ENCODE results near the genes ACAN, KIF7 and PEX11A.

GRCh38 chr15:88476441-88477194 is 9.1 kb downstream of the MRPS11 start:
- RRBS = no CpG with 5 or more reads among the region's 9 CpGs

DNA sequence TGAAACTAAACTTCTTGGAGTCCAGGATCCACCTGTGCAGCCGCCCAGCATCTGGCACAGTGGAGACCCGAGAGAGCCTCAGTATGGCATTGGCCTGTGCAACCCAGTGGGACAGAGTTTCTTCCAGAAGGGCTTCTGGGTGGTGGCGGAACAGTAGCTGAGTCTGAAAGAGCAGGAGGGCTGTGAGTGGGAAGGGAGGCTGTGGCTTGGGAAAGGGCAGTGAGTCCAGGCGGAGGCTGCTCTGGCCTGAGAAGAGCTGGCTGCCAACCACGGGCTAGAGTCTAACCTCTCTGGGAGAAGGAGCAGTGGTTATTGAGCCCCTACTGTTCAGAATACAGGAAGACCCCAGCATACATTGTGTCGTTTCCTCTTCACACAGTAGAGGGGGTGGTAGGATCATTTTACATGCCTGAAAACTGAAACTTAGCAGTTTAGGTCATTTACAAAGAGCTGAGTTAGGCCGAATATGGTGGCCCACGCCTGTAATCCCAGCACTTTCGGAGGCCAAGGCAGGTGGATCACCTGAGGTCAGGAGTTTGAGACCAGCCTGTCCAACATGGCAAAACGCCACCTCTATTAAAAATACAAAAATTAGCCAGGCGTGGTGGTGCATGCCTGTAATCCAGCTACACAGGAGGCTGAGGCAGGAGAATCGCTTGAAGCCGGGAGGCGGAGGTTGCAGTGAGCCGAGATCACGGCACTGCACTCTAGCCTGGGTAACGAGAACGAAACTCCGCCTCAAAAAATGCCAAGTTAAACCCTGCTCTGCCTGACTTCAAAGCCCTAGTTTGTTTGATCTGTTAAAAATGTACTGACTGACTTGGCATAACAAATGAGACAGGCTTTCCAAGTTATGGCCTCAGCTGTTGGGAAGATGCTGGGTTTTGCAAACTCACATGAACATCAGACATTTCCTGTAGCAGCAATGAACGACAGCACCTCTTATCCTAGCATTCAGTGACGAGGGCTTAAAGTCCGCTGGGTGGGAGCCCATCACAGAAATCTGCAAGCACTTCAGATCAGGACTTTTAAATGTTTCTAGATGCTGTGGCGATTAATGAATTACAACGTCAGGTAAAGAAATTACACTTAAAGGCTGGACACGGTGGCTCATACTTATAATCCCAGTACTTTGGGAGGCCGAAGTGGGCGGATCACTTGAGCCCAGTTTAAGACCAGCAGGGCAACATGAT is 3.4 kb downstream of the AEN start:
- RRBS = no CpG with 5 or more reads among the region's 27 CpGs

DNA sequence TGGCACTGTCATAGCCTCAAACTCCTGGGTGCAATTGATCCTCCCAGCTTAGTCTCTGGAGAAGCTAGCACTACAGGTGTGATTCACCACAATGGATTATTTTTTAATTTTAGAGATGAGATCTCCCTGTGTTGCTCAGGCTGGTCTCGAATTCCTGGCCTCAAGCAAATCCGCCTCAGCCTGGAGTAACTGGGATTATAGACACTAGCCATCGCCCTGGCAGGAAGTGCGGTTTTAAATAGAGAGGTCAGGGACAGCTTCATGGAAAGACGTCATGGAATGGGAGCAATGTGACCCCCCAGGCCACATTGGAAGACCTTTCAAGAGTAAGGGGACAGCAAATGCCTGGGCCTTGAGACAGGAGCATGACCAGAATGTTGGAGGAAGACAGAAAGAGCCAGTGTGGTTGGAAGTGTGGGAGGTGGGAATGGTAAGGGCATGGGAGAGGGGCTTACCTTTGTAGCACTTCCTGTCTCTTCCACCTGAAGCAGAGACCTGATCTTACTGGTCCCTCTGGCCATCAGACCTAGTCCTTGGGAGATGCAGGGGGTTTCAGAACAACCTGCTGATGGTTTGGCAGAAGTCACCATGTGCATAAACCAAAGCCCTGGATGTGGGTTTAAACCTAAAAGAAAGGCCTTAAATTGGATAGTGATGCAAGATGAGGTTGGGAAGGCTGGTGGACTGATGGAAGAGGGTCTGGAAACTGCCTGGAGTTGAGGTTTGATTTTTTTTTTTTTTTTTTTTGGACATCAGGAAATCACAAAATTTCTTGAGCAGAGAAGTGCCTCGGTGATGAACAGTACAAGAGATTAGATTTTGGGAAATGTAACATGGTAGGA is 2.0 kb upstream of the ISG20 start:
- RRBS = no CpG with 5 or more reads among the region's 6 CpGs

- RRBS = 4% methylated on average over 17 of the region's 75 CpGs
Observed at GRCh38 chr15:88803035-88803746, at the start of gene ACAN. ACAN (plus strand) TSS chr15:88803436.

GRCh38 chr15:88913685-88913970 is 449 bp upstream of the MFGE8 start:
- RRBS = no CpG with 5 or more reads among the region's 5 CpGs

- RRBS = no CpG with 5 or more reads among the region's 5 CpGs
Observed at GRCh38 chr15:88983208-88983702, 70.1 kb upstream of the MFGE8 start.

DNA sequence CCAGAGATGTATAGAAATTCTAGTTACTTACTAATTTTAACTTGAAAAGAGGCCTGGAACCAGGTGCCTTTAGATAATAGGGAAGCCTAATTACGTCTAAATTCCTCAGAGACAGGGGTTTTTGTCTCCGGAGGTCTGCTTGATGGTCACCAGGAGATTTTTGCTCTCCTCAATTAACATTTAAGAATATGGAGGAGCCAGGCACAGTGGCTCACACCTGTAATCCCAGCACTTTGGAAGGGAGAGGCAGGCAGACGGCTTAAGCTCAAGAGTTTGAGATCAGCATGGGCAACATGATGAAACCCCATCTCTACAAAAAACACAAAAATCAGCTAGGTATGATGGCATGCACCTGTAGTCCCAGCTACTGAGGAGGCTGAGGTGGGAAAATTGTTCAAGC is 79.9 kb upstream of the MFGE8 start:
- RRBS = no CpG with 5 or more reads among the region's 3 CpGs

GRCh38 chr15:89197456-89198281 is 23.7 kb downstream of the RLBP1 start:
- RRBS = 23% methylated on average over 3 of the region's 4 CpGs

- RRBS = no CpG with 5 or more reads among the region's 11 CpGs
Observed at GRCh38 chr15:89198282-89199444, 22.7 kb downstream of the RLBP1 start.

- RRBS = no CpG with 5 or more reads among the region's 11 CpGs
Observed at GRCh38 chr15:89318342-89318847, 16.2 kb downstream of the POLG start.

- RRBS = no CpG with 5 or more reads among the region's 6 CpGs
Observed at GRCh38 chr15:89587704-89588333, 12.6 kb downstream of the TICRR start.

DNA sequence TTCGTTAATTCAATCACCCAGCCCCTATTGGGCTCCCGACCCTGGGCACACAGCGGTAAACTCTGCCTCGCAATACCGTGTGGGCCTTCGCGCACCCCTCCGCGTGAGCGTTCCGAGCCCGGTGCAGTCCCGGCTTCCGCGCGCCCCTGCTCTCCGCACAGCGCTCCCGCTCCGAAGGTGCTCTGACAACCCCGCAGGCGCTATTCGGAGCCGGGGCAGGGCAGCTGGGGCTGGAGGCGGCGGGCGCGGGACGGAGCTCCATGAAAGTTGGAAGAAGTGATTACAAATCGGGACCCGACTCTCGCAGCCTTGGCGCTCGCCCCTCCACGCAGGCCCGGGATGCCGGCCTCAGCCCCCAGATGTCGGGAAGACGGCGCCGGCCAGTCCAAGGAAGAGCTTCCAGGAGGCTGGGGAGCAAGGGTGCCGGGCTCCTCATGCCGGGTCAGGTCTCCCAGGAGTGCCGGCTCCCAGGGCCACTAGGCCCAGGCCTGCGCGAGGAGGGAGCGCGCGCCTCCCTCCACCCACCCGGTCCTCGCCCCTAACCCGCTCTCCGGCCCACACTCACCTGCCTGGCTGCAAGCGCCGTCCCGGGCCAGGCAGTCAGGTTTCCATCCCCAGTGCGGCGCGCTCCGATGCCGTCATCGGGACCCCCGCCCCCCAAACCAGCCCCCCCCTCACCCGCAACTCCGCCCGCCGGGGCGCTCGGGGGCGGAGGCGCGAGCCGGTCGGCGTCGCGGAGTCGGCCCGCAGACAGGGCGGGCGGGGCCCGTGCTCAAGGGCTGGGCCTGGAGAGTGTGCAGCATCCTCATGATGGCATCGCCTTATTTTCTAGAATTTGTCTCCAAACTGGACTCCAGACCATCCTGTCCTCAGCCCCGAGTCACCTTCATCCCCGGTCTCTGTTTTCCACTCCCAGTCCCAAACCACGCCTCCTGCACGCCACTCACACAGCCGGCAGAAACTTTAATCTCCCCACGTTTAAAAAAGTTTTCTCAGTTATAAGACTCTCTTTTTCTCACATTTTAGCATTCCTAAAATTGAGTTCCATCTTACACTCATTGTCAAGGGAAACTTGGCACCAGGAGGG is at the start of gene KIF7:
KIF7 (minus strand) TSS at position 634 of the 1,087 bp plus-strand sequence.
- RRBS = 5% methylated on average over 29 of the region's 89 CpGs

- RRBS = no CpG with 5 or more reads among the region's 5 CpGs
Observed at GRCh38 chr15:89674293-89674839, 4.8 kb downstream of the PLIN1 start.

- RRBS = 7% methylated on average over 20 of the region's 76 CpGs
Observed at GRCh38 chr15:89689983-89691386, at the start of gene PEX11A. PEX11A (minus strand) TSS chr15:89690754.

- RRBS = no CpG with 5 or more reads among the region's 15 CpGs
Observed at GRCh38 chr15:89790275-89790835, 14.2 kb downstream of the MESP2 start.

GRCh38 chr15:89794887-89795315 is 18.8 kb downstream of the MESP2 start:
- RRBS = no CpG with 5 or more reads among the region's 4 CpGs

- RRBS = no CpG with 5 or more reads among the region's 10 CpGs
Observed at GRCh38 chr15:89809583-89810164, 5.0 kb downstream of the ANPEP start.

GRCh38 chr15:89857810-89858252 is 36.0 kb downstream of the AP3S2 start:
- RRBS = no CpG with 5 or more reads among the region's 4 CpGs

DNA sequence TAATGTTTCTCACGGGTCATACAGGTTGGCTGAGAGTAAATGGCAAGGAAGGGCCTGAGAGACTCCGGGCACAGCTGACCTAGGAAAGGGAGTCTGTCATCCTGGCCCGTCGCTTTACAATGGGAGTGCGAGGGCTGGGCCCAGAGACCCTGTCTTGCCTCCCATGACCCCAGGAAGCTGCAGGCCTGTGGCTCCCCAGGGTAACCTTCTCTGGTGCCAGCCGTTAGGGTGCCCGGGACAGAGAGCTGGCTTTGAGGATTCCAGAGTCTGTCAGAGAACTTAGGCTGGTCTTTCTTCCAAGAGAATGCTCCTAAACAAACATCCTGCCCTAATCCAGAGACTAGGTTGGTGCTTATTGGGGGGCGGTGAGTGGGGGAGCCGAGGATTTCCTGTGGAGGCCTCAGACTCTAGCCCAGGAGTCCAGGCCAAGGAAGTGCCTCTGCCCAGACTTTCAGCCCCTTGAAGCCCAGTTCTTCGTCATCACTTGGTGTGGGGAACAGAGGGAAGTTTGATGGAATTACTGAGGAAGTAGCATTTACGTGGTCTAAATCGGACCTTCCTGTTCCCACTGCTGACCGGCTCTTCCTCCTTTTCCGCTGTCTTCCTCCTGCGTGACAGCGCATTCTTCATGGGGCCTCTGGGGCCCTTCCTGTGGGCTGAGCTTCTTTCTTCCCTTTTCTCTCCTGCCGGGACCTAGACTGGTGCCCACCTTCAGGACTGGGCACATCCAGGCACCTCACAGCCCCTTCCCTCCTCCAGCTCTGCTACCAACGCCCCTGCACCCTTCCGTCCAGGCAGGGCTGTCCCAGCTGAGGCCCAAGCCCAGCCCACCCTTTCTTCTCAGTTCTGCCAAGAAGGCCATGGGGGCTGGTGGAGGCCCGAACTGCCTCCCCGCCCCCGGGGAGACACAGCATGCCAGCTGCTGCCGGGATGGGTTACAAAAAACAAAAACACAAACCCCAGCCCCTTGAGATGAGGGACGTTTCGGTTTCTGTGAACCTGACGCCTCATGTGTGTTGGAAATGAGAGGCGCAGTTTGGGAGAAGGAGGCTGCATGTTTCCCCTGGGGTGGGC is 18.8 kb downstream of the ZNF710 start:
- RRBS = 65% methylated on average over 1 of the region's 27 CpGs